A549 (cell line): Measurements from ENCODE around the genes BHMT and JMY.

GRCh38 chr5:75354864-75355748 is 18.1 kb downstream of the HMGCR start:
- PRO-cap, result no peak
CAGE:
- cytosol, long polyA plus RNA, result no peak
- long polyA plus RNA, result no peak
- nucleus, long polyA plus RNA, result no peak

- PRO-cap, result no peak
CAGE:
- cytosol, long polyA plus RNA, result no peak
- long polyA plus RNA, result no peak
- nucleus, long polyA plus RNA, result no peak
Measured at GRCh38 chr5:76220780-76221250, 137.6 kb downstream of the SV2C start.

DNA sequence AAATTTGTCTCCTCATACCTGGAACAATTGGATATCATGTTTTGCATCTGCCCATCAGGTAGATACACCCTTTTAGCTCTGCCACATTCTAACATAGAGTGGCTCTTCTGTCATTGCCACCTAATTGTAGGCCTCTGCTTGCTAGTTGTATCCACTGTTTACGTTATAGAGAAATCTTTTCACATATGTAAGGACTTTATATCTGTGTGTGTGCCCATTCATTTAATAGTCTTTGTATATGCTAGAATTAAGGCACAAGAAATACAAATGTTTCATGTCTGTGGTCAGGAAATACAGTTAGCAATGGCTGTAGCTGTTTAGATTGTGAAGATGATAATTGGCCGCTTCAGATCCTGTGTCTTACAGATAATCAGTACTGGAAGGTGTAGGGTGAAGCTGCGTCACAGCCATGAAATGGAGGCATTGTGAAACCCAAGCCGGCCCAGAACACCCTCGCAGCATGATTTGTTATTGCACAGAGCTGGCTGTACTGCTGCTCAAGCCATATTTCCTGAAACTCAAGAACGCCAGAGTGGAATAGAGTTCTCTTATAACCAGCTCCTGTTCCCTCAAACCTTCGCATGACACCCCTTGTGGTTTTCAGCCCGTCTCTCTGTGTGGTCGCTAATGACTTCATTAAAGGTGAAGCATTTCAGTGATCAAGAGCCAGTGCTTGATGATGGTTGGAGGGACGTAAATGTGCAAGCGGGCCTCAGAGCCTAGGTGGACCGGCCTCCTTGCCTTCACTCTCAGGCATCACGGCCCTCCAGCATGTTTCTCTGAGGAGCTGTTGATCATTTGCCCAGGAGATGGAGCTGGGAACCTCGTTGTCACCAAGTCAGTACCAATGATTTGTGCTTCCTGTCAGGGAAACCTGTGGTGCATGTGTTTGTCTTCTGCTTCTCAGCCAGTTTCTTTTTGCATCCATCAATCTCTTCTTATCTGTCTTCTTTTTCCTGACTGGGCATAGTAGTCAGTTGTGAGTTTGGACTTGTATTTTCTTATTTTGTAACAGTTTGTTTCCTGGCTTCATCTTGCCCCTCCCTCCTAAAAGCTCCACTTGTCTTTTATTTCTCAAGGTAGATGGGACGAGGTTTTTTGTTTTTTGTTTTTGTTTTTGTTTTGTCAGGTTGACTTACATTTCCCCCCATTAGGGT is 80.1 kb downstream of the F2RL2 start:
- PRO-cap, result no peak
CAGE:
- cytosol, long polyA plus RNA, result no peak
- long polyA plus RNA, result no peak
- nucleus, long polyA plus RNA, result no peak

- PRO-cap, result no peak
CAGE:
- cytosol, long polyA plus RNA, result no peak
- long polyA plus RNA, result no peak
- nucleus, long polyA plus RNA, result no peak
Measured at GRCh38 chr5:76566703-76566974, 56.6 kb downstream of the F2RL2 start.

- PRO-cap, result no peak
CAGE:
- cytosol, long polyA plus RNA, result no peak
- long polyA plus RNA, result no peak
- nucleus, long polyA plus RNA, result no peak
Measured at GRCh38 chr5:76640647-76641166, 17.5 kb upstream of the F2RL2 start.

GRCh38 chr5:76732904-76733982 is 17.3 kb downstream of the F2R start:
- PRO-cap, result no peak
CAGE:
- cytosol, long polyA plus RNA, result no peak
- long polyA plus RNA, result start-site peak on the minus strand at chr5:76733568-76733598, 17 and 20 reads in 2 replicates
- nucleus, long polyA plus RNA, result no peak

GRCh38 chr5:76735412-76736011 is 19.6 kb downstream of the F2R start:
- PRO-cap, result no peak
CAGE:
- cytosol, long polyA plus RNA, result no peak
- long polyA plus RNA, result no peak
- nucleus, long polyA plus RNA, result no peak

- PRO-cap, result no peak
CAGE:
- cytosol, long polyA plus RNA, result no peak
- long polyA plus RNA, result no peak
- nucleus, long polyA plus RNA, result no peak
Measured at GRCh38 chr5:76790386-76791344, 28.2 kb upstream of the F2RL1 start.

DNA sequence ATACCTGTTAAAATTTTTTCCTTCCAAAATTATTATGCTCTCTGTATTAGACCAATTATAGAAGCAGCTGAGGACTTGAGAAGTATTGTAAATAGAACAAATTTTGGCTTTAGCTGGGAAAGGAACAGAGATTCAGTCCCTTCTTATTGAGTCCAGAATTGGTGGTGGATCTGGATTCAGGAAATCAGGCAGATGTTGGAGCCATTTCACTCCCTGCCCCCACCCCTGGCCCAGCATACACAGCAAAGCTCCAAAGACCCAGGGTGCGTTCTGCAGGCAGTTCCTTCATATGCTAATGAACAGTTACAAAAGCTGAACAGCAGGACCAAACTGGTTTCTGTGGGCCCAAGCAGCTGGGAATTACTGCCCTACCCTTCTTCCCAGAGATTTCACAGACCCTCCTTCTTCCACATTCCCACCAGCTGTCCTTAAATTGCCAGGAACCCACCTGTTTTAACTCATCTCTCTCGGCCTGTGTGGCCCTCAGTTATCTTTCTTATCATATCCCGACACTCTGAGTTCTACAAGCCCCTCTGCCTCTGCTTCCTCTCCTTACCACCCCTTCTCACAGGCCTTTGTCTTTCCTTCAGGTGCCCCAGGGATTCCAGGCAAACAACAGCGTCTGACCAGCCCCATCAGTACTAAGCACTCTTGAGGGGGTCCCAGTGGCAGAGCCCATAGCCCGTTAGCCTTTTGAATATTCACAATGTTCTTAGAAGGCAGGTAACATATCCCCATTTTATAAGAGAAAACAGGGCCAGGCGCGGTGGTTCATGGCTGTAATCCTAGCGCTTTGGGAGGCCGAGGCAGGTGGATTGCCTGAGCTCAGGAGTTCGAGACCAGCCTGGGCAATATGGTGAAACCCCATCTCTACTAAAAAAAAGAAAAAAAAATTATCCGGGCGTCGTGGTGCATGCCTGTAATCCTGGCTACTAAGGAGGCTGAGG is 10.6 kb upstream of the F2RL1 start:
- PRO-cap, result no peak
CAGE:
- cytosol, long polyA plus RNA, result no peak
- long polyA plus RNA, result no peak
- nucleus, long polyA plus RNA, result no peak

DNA sequence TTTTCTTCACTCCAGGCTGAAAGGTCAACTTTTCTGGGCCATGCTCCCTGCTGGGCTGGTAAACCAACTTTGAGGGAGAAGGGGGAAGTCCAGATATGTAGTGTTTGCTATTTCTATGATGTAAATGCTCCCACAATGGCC is 497 bp upstream of the ZBED3 start:
- PRO-cap, result no peak
CAGE:
- cytosol, long polyA plus RNA, result no peak
- long polyA plus RNA, result no peak
- nucleus, long polyA plus RNA, result no peak

DNA sequence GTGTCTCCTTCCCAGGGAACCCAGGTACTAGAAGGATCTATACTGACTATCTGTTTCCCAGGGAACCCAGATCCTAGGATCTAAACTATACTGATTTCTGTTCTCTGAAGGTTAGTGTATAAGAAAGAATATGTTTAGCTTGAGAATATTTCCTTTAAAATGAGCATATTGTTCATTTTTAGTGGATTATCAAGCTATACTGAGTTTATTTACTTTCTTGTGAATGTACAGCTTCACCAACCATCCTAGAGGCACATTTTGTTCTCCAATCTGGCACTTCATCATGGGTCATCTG is 7.0 kb downstream of the WDR41 start:
- PRO-cap, result no peak
CAGE:
- cytosol, long polyA plus RNA, result no peak
- long polyA plus RNA, result no peak
- nucleus, long polyA plus RNA, result no peak

DNA sequence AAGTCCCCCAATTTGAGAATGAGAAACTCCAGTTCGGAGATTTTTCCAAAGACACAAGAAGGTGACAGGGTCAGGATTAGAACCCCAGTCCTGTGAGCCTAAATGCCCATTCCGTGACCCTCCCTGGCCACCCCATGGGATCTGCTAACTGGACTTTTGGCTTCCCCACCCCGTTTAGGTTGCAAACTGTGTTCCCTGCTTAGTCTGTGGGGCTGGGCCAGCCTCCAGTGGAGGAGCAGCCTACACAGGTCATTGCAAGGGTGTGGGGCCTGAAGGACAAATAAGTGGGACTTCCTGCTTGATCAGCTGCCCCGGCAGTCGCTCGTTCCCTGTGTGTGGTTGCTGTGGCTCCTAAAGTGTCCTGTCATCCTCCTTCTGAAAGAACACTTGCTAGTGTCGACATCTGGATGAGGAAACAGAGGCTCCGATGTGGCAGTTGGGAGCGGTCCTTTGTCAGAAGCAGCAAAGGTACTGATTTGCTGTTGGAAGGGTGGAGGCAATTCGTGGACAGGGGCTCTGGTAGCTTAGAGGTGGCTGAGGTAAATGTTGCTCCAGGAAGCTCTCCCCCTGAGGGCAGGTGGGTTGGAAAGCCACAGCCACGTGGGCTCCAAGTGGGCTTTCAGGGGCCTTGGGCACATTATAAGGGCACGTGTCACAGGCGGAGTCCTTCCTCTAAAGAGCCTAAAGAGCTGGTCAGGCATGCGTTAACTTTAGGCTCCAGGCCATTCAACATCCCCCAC is 88.9 kb upstream of the TBCA start:
- PRO-cap, result no peak
CAGE:
- cytosol, long polyA plus RNA, result no peak
- long polyA plus RNA, result no peak
- nucleus, long polyA plus RNA, result no peak

DNA sequence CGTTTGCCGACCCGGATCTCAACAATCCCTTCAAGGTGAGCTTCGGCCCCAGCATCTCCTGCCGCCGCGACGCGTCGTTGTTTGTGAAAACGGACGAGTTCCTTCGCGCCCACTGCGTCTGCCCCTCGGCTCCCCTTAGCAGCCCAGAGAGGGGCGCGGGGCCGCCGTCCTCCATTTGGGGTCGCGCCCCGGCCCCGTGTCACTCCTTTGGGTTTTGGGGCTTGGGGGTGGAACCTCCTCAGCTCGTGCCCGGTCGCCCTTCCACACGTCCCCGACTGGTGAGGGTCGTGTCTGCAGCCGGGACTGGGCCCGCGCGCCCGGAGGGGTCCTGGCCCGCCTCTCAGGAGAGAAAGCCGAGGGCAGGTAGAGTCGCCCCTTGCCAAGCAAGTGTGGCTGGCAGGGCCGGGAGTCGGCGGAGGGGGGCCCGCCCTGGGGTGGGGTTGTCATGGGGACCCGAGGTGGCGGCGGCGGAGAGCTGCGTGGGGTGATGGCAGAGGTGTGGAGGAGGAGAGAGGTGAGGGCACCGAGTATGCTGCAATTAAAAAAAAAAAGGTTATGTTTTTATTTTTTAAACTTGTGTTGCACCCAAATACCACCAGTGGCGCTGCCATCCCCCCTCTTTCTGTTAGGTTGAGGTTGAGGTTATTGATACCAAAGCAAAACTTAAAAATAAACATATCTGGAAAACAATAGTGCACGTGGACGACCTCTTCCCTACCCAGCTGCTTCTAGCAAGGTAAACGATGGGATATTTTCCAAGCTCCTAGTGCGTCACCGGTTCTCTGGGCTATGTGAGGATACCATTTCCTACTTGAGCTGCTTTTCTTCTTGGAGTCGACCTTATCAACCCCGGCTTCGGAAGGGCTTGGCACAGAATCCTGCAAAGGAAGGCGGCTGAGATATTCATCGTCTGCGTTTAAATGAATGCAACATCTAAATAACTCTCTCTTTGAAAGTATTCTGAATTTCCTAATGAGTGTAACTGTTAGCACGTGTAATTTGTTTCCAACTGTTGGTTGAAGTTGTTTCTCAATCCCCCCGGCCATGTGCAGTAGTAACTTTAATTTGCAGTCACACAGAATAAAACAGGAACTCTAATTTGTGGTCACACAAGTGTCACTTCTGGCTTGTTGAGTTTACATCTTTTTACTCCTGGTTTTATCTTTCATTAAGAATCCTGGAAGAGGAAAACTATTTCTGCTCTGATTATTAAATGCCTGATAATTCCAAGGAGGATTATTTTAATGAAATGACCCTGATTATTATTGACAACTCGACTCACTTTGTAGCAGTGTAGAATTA is 728 bp downstream of the SCAMP1 start:
- PRO-cap, result bidirectional peak, plus-strand start at position 356 of the sequence, minus-strand start at position 253 of the sequence; unidirectional peak, minus-strand start at position 733 of the sequence
CAGE:
- cytosol, long polyA plus RNA, result no peak
- long polyA plus RNA, result no peak
- nucleus, long polyA plus RNA, result no peak

DNA sequence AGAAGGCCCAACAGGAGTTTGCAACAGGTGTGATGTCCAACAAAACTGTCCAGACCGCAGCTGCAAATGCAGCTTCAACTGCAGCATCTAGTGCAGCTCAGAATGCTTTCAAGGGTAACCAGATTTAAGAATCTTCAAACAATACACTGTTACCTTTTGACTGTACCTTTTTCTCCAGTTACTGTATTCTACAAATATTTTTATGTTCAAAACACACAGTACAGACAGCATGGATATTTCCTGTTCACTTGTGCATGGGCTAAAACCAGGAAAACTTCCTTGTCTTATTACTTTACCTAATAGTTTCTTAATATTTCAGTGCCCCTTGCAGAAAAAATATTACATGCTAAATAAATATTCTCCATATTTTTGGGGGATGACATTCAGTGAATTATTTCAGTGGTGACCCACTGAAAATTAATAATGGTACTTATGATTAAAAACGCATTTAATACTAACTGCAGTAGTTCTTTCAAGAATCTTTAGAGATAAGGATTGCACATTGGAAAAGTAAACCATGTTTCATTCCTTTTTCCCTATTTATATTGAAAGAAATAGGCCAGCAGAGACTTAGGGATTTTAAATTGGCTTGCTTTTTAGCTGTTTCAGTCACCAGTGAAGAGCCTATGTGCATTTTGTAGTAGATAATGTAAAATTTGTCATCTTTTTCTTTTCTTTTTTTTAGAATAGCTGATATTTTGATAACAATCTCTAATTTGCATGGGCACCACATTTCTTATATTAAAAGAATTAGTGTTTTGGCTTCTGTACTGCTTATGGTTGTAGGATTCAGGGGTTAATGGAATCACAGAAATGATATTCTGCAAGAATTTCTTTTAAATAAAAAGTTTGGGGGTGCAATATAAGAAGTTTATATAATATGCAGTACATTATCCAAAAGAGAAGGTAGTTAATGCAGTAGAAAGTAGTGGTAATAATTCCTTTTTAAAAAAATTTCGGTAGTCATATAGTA is 115.4 kb downstream of the SCAMP1 start:
- PRO-cap, result no peak
CAGE:
- cytosol, long polyA plus RNA, result no peak
- long polyA plus RNA, result no peak
- nucleus, long polyA plus RNA, result start-site peak on the plus strand centred at position 438 of the sequence, 371 bp wide, 224 and 251 reads in 2 replicates

DNA sequence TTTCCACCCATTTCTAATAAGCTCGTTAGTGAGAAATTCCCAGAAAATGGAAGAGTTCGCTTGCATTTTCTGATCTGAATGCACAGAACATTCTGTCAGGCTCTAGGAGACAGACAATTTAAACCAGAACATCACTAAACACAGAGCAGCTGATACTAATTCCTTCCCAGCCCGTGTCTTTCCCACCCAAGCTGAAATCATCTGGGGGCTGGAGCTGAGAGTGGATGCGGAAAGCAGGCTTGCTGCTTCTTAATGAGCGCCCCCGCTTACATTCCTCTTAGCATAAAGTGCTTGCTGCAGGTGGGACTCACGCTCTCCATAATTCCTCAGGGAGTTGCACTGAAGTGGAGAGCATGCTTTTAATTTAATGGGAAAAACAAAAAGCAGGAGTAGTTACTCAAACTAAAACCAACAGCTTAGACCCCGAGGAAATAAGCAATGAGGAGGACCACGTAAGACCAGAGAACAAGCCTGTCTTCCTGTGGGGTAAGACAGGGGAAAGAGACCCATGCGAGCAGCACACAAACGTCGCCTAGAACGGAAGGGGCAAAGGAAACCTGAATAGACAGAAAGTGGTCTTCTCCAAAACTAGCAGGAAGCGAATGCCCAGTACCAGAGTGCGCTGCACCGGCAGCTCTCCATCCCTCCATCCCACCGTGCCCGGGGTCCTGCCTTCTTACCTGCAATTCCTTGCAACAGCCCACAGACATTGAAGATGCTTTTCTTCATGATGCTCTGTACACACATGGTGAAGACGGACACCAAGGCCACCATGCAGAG is 139.3 kb downstream of the LHFPL2 start:
- PRO-cap, result no peak
CAGE:
- cytosol, long polyA plus RNA, result no peak
- long polyA plus RNA, result no peak
- nucleus, long polyA plus RNA, result no peak

DNA sequence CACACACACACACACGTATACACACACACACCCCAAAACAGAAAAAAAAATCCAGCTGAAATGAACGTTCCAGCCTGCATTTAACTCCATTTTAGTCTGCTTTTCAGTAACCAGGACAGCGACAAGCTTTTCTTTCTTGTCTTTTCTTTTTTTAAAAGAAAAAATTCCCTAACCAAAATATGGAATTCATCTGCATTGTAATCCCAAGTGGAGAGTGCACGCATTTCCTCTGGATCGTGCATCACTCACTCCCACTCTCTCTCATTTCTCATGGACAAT is 103.9 kb downstream of the LHFPL2 start:
- PRO-cap, result no peak
CAGE:
- cytosol, long polyA plus RNA, result no peak
- long polyA plus RNA, result no peak
- nucleus, long polyA plus RNA, result no peak

- PRO-cap, result no peak
CAGE:
- cytosol, long polyA plus RNA, result no peak
- long polyA plus RNA, result no peak
- nucleus, long polyA plus RNA, result no peak
Measured at GRCh38 chr5:78548853-78549484, 99.6 kb downstream of the LHFPL2 start.

- PRO-cap, result no peak
CAGE:
- cytosol, long polyA plus RNA, result no peak
- long polyA plus RNA, result no peak
- nucleus, long polyA plus RNA, result no peak
Measured at GRCh38 chr5:79111426-79112108, at the start of gene BHMT. BHMT (plus strand) TSS chr5:79111809.

- PRO-cap, result no peak
CAGE:
- cytosol, long polyA plus RNA, result no peak
- long polyA plus RNA, result no peak
- nucleus, long polyA plus RNA, result no peak
Measured at GRCh38 chr5:79229590-79230155, 6.3 kb upstream of the JMY start.

DNA sequence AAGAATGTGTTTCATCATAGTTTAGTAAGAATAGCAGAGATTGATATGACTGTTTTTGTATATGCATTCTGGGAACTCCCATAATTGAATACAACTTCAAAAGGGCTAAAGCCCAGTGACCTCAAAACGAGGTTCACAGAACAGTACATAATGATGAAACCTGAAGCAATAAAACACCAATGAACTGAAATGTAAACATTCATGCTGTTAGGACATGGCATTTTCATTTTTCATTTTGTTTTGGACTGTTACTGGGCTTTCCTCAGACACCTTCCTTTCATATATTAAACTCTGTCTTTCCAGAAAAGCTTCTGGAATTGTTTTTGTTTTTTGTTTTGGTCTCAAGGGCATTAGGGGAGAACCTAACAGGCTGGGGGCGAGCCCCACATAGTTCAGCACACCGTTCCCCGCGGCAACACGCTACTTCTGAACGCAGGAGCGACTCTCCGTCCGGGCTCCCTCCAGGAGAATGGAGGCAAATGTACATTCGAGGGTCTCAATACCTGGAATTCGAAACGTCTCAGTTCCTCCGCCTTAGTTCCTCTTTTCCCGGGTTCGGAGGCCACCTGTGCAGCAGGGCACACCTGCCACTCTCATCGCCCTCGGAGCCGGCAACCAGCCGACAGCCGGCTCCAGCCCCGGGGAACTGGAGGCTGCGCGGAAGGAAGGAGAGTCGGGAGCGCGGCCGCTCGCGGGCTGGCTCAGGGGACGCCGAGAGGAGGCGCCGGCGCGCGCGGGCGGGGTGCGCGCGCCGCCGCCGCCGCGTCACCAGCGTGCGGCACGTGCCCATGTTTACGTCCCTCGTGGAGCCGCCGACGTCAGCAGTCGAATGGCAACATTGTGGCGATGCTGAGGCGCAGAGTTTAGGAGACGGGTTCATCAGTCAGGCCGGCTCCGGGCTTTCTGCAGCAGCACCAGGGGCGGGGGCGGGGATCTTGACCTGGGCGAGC is at the start of gene JMY:
TSS of gene JMY (plus strand) at position 824 of the 950 bp plus-strand sequence.
- PRO-cap, result bidirectional peak, plus-strand start at position 472 of the sequence, minus-strand start at position 429 of the sequence; bidirectional peak, plus-strand start at position 824 of the sequence, minus-strand start at position 648 of the sequence
CAGE:
- cytosol, long polyA plus RNA, result no peak
- long polyA plus RNA, result no peak
- nucleus, long polyA plus RNA, result no peak